Melanocyte of skin (primary cell): ENCODE measurements around a stretch of chr2.

- CAGE, long polyA plus RNA, 2 experiments = no peak in any of the 2 experiments
Observed at GRCh38 chr2:86631719-86632323, 8.2 kb upstream of the RNF103 start.

- CAGE, long polyA plus RNA, 2 experiments = no peak in any of the 2 experiments
Observed at GRCh38 chr2:86720909-86721397, 862 bp downstream of the RMND5A start.

DNA sequence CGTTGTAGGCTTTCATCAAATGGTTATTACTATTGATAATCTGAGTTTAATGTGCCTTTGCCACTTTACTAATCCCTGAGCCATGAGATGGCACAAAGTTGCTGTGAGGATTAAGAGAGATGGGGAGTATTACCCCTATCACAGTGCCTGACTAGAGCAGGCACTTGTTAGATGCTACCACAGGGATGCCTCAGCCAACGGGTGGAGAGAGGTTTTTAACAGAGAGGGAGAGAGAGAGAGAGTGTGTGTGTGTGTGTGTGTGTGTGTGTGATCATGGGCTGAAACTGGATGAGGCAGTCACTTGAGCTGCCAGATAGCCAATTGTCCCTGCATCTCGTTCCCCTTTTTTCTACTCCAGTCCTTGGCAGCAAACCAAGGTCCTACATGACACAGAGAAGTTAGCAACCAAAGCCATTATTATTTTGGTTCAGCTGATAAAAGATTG, 3.0 kb downstream of the CD8A start:
- CAGE, long polyA plus RNA, 2 experiments = no peak in any of the 2 experiments

- CAGE, long polyA plus RNA, 2 experiments = no peak in any of the 2 experiments
Observed at GRCh38 chr2:87343416-87343832, 321.8 kb upstream of the PLGLB1 start.

- CAGE, long polyA plus RNA, 2 experiments = no peak in any of the 2 experiments
Observed at GRCh38 chr2:87348420-87349672, 327.2 kb upstream of the PLGLB1 start.

- CAGE, long polyA plus RNA, 2 experiments = no peak in any of the 2 experiments
Observed at GRCh38 chr2:87454005-87454352, 293.9 kb upstream of the PLGLB2 start.

DNA sequence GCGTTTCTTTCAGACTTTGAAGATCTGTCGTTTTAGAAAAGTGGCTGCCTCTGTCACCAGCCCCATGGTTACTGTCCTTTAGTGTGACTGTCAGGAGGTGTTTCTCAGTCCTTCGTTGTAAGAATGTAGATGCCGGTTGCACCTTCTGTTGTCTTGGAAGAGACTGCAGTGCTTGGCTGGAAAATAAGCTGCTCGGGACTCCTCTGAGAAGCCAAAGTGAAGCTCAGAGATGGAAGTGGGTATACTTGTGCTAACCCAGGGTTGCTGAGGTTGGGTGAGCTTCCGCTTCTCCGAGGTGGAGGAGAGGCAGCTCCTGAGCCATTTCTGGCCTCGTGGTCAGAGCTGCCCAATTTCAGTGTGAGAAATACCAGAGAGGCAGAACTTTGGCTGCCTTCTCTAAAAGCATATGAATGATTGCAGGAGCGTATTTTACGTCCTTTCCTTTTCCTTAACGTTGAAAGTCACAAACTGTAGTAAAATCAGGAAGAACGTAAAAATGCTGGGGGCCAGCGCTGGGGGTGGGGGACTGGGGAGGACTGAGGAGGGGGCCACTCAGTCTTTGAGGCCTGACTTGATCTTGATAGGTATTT, 292.1 kb upstream of the PLGLB2 start:
- CAGE, long polyA plus RNA, 2 experiments = no peak in any of the 2 experiments

- CAGE, long polyA plus RNA, 2 experiments = no peak in any of the 2 experiments
Observed at GRCh38 chr2:87501025-87501529, 246.8 kb upstream of the PLGLB2 start.

DNA sequence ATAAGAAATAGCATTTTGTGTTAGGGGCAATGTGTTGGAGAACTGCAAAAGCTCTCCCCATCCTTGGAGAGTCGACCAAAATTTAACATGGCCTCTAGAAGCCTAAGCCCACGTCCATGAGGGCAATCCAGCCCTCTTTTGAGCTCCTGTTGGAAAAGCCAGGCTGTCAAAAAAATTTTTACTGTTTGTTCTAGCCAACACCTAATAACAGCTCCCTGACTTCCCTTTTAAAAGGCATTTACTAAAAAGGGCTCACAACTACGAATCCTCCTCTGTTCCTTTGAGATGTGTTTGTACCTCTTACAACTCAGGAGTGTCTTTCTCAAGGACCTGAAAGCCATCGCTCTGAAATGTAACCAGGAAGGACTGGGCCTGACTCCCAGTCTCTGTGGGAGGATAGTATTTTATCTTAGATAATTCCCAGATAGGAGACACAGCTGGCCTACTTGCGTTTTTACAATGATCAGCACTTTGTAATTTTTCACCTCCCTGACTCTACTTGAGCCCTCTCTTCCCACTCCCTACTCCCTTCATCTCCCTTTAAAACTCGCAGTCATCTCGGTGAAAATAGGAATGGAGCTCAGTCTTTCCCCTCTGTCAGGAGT, 1.3 kb downstream of the KRCC1 start:
- CAGE, long polyA plus RNA, 2 experiments = no peak in any of the 2 experiments

DNA sequence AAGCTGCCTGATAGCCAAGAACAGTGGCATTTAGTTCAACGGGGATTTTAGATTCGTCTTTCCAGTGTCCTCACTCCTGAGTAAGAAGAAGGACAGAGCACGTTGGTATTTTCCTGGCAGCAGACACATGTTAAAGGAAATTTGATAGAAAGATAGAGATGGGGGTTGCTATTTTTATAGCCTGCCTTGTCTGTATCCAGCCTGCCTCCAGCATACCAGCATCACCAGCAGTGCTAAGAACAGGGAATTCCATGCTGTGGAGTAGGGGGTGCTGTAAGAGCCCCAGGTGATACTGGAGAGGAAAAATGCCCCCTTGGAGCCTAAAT, 1.1 kb upstream of the SMYD1 start:
- CAGE, long polyA plus RNA, 2 experiments = no peak in any of the 2 experiments

DNA sequence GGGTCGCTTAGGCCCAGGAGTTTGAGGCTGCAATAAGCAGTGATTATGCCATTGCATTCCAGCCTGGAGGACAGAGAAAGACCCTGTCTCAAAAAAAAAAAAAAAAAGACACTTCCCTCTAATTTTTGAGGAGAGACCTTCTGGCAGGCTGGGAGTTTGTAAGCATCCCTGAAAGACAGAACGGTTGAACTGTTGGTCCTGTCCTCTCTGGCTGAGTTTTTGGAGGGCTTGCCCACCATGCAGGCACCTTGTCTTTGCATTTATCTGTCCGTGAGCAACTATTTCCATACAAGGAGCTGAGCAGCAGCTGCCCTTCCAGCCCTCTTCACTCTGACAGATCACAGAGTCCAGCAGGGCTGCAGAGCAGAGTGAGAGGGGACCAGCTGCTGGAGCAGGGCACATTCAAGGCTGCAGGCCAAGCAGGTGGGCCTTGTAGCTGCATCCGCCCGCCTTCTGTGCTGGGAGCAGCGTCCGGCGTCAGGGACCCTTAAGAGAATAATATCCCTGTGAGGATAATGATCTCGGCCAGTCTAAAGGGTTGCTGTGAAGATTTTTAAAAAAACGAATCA, 9.4 kb downstream of the SMYD1 start:
- CAGE, long polyA plus RNA, 2 experiments = no peak in any of the 2 experiments

- CAGE, long polyA plus RNA, 2 experiments = no peak in any of the 2 experiments
Observed at GRCh38 chr2:88127463-88127867, 397 bp downstream of the FABP1 start.

- CAGE, long polyA plus RNA, 2 experiments = no peak in any of the 2 experiments
Observed at GRCh38 chr2:88506612-88507011, 17.8 kb upstream of the TEX37 start.

- CAGE, long polyA plus RNA, 2 experiments = no peak in any of the 2 experiments
Observed at GRCh38 chr2:88547797-88548049, 23.3 kb downstream of the TEX37 start.

GRCh38 chr2:88766405-88766926, 75.0 kb downstream of the RPIA start:
- CAGE, long polyA plus RNA, 2 experiments = no peak in any of the 2 experiments

DNA sequence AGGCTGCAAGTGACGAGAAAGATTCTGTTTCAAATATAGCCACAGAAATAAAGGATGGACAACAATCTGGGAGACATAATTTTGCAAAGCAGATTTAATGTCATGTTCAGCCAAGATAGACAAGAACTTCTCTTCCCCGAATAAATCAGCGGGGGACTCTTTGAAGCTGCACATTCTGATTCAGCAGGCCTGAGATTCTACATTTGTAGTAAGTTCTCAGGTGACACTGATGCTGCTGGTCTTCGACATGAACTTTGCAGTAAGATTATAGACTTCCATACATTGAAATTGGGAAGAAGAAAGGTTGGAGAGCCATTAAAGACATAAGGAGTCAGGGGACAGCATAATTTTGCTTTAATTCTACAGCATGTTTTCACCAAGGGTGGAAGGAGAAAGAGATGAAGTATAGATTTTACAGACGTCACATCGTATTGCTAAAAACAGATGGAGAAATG, 93.3 kb downstream of the RPIA start:
- CAGE, long polyA plus RNA, 2 experiments = no peak in any of the 2 experiments

DNA sequence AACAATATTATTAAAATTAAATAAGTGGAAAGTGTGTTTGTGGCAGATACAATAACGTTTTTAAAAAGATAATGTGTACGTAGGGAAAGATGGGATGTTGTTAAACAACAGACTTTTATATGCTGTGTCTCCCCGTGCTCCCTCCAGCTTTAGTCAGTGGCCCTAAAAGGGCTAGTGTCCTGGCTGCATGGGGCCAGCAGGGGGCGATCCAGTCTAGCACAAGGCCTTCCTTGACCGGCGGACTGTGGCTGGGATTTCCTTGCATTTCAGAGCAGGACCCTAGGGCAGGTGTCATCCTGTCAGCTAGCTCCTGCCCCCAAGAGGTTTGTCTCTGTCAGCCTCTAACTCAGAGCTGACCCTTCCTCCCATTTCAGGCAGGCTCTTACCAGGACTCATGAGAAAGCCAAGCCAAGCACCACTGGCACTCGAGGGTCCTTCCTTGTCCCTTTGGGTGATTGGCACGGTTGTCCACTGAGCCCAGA, 140.2 kb downstream of the RPIA start:
- CAGE, long polyA plus RNA, 2 experiments = no peak in any of the 2 experiments

DNA sequence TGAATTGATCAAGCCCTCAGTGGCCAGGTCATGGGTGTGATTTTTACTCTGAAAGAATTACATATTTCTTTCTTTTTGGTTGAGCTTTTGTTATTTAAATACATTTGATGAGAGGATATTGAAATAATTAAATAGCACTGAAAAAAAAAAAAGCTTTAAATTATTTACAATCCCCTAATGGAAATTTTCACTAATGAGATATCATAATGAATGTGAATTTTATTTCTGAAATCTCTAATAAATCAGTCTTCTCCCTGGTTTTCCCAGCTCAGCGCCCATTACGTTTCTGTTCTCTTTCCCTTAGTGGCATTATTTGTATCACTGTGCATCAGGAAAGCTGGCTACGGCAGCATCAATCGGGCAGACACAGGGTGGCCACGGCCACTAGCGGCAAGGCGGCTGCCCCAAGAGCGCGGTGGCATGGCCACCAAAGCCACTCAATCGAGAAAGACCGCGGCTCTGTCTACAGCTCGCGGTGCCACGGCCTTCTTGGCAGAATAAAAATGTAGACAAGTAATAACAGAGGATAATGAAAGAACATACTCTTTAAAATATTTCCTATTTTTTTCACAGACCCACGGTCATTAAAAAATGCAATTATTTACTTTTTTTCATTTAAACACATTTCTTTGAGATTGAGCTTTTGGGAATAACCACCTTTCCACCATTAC, 167.9 kb downstream of the RPIA start:
- CAGE, long polyA plus RNA, 2 experiments = no peak in any of the 2 experiments

DNA sequence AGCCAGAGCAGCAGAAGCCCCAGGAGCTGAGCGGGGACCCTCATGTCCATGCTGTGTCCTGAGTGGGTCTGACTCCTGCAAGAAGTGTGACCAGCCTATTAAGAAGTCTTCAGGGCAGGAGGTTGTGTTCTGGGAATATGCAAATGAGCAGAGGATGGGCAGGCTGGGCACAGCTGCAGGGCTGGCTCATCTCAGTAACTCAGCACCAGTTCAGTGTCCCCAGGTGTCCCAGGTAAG, 354.9 kb downstream of the RPIA start:
- CAGE, long polyA plus RNA, 2 experiments = no peak in any of the 2 experiments

- CAGE, long polyA plus RNA, 2 experiments = no peak in any of the 2 experiments
Observed at GRCh38 chr2:89968502-89969102, 1277.1 kb downstream of the RPIA start.